ENCODE results near the genes ANAPC7 and CUX2.

DNA sequence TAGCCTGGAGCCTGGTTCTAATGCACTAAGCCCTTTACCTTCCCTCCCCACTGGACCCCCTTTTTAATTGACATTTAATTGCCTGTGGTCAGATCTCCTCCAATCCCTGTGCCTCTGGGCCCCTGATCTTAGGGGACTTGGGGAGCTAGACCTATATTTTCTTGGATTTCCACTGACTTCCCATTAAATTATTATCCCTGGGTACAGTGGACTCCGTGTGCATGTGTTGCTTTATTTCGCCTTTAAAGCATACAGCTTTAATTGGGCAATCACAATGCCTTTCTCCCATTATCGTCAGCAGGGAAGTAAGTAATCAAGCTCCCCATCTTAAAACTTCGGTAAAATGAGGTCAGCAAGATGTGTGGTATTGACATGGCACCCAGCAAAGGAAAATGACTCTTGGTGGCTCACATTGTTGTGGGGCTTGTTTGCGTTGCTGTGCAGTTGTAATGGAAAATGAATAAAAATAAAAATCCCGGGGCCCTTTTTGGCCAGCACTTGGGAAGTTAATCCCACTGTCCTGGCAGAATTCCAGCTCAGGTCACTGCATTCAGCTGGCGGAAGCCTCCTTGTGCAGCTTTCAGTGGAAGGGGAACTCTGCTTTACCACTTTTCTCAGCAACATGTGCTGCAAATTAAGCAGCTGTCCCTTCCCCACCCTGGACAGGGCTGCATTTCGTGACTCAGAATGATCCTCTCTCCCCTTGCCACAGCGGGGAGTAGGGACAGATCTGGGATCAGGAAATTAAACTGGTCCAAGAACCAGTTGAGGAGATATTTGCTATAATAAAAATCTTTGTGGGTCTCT is 14.0 kb upstream of the ATP2A2 start:
- RRBS = no CpG with 5 or more reads among the region's 9 CpGs

DNA sequence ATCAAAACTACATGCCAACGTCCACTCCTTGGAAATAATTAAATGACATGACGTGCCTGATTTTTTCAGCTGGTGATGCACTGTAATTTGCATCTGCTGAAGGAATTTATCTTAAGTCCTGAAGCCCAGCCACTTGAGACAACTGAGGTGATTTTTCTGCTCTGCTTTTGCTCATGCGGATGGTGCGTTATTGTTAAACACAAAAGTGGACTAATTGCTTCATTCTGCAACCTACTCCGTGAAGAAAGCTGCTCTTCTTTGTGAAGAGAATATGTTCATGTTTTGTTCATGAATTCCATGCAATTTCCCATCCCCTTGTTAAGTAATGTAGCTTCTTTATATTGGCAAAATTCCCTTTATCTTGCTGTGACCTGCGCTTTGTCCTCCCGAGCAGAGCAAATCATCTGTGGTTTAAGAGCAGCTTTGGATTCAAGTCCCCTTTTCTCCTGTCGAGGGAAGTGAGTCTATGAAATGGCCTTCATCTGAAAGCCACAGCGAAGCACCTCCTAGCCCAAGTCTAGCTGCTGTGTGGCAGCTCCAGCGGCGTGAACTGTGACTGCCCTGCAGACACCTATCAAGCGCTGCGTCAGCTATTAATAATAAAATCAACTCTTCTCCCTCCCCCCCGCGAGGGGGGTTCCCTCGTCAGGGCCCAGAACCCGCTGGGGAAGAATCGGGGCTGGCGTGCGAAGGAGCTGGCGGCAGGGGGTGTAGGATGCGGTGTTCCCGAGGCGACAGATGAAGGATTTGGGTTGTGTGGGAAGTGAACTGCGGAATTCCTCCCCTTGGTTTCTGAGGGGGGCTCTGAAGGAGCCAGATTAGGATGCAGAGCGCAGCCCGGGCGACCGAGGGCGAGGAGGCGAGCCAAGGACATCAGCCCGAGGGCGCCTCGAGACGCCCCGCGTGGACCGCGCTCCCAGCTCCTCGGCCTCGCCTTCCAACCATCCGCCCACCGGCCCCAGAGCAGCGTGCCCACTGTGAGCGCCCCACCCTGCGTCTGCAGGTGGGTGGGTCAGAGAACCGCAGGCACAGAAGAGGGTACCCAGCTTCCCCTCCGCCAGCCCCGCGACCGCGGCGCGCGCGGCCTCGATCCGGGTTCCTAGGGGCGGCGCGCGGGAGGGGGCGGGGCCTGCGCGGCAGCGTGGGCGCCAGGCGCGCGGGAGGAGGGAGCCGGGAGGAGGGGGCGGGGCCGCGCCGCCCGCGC is 683 bp upstream of the ATP2A2 start:
- RRBS = 2% methylated on average over 12 of the region's 77 CpGs

DNA sequence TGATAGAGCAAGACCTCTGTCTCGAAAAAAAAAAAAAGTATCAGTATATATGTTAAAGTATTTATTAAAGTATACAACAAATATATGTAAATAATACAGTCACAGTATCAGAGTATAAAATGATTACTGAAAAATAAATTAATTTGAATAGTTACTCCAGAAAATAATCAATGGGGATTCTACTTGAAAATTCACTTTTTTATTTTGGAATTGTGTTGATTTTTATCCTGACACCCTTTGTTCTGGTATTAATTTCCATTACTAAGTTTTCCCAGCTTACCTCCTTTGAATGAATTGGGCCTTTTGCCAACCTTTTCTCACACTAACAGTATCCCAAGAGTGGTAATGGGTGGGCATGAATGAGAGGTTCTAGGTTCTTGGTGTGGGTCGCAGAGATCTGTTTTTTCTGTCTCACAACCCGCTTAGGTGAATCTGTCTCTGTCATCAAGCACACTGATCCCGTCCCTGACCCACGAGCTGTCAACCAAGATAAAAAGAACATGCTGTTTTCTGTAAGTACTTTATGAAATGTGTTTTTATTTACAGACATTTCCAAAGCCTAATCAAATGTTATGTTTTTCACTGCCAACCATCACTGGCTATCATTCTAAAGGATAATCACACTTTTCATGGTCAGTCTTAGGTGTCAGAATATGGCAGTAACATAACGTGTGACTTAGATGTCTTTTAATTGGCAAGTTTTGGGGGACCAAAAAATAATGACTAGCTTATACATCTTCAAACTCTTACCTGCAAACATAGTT is 45.1 kb downstream of the ATP2A2 start:
- RRBS = no CpG with 5 or more reads among the region's 6 CpGs

DNA sequence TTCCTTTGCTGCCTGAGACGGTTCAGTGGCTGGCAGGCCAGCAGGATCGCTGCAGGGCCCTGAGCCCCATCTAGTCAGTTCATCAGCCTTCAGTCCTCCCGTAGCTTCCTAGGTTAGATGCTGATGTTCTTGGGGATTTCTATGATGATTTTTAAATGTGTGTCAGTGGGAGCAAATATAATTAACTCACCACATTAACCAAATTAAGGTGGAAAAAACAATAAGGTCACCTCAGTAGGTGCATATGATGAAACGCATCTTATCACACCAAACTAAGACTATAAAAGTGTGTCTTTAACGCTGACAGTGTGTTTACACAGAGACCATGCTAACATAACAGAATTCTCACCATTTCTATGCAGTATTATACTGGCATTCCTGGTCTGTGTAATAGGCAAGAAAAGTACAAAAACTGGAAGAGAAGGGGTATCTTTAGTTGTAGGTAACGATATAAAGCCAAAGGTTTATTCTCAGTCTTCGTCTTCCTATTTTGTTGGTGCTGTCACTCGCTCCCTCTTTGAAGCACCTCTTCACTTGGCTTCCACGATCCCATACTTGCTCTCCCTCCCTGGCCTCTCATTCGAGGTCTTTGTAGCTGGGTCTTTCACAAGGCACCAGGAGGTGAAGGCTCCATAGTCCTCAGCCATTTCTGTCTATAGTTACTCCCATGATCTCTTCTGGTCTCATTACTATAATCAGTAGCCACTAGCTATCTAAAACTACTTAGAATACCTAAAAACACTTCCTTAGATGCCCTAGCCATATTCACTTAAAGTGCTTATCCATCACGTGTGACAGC is 56.7 kb downstream of the ATP2A2 start:
- RRBS = no CpG with 5 or more reads among the region's 11 CpGs

DNA sequence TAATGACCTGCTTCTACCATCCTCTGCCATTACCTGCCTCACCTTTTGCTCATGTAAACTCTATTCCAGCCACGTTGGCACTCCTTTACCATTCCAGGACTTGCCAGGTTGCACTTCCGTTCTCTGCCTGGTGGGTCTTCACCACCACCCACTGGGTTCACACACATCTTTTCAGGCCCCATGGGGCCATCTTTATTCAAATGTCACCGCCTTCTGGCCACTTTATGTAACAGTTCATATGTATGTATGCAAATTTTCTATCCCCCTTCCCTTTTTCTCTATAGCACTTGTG is 57.7 kb downstream of the ATP2A2 start:
- RRBS = no CpG with 5 or more reads among the region's 3 CpGs

DNA sequence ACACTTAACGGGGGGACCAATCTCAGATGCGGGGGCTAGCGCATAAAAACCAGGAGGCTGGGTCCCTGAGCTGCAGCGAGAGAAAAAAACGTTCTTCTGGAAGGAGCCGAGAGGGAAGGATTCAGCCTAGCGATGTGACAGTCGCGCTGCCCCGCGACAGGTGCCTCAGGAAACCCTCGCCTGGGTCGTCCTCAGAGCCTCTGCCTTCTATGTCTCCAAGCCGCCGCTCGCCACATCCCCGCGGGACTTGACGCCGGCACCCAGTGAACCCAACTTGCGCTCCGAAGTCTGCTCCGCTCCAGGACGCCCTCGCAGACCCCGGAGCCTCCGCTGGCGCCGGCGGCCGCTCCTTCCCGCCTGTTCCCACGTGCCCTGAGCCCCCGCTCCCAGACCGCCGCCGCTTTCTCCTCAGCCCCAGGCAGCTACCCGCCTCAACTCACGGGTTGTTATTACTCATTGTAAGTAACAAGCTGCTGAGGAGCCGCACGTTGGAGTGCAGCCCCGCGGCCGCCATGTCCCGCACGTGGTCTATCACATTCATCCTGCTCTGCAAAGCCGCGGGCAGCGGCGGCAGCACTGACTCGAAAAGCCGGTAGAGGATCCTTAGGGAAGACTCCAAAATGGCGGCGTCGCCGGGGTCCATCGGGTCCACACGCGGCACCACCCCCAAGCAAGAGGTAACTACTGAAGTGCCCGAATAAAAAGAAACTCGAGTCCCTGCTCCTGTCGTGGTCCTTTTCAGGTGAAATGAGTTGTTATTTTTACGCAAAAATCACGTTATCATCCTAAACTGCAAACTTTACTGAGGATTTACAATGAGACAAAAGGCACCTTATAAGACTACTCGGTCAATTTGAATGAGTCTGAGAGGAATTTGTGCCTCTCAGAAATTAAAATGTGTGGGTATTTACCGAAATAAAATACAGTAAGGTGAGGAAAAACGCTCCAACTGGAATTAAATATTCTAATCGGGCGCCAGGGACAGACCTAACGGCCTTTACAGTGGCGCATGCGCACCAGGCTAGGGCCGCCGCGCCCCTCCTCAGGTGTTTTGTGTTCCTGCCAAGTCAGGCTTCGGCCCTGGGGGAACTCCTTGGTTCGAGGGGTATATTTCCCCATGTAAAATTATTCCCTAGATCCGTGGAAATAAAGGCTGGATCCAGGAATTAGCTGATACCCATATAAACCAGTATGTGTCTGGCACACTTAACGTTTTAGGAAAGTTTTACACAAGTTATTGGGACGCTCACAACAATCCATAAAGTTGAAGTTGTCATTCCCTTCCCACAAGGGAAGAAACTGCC is at the start of gene ANAPC7:
Gene ANAPC7, minus strand, starts transcription at position 622 of the 1,304 bp plus-strand sequence.
- RRBS = 2% methylated on average over 7 of the region's 80 CpGs

GRCh38 chr12:110498635-110499724 is 2.9 kb downstream of the VPS29 start:
- RRBS = no CpG with 5 or more reads among the region's 4 CpGs

- RRBS = no CpG with 5 or more reads among the region's 6 CpGs
Observed at GRCh38 chr12:110535795-110536527, 33.8 kb downstream of the RAD9B start.

GRCh38 chr12:110545651-110546358 is 37.3 kb downstream of the PPTC7 start:
- RRBS = no CpG with 5 or more reads among the region's 12 CpGs

GRCh38 chr12:110577725-110578917 is 5.0 kb downstream of the PPTC7 start:
- RRBS = no CpG with 5 or more reads among the region's 10 CpGs

DNA sequence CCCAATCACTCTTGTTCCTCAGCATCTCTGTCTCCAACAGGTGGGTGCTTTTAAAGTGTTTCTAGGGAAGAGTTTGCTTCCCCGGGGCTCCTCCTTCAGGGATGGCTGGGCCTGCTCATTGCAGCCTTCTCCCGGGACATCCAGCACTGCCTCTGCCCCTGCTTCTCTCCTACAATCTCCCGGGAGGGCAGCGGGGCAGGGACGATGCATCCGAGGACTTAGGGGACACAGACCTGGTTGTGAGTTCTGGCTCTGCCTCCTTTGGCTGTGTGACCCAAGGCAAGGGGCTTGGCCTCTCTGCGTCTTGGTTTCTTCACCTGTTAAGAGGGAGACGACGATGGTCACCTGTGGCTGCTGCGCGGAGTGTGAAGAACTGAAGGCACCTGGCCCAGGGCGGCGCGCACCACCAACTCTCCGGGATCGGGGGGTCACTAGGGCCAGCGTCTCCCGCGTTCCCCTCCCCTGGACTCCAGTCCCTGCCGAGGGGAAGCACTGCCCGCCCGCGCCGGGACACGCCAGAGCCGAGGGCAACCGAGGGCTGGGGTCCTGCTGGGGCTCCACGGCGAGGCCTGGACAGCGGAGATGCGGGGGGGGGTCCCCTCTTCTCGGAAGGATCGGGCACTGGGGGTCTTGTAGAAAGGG is 402 bp downstream of the HVCN1 start:
- RRBS = 3% methylated on average over 12 of the region's 33 CpGs

GRCh38 chr12:110894297-110894814 is 26.0 kb downstream of the MYL2 start:
- RRBS = no CpG with 5 or more reads among the region's 13 CpGs

GRCh38 chr12:110957617-110958086 is 37.3 kb upstream of the MYL2 start:
- RRBS = no CpG with 5 or more reads among the region's 9 CpGs

DNA sequence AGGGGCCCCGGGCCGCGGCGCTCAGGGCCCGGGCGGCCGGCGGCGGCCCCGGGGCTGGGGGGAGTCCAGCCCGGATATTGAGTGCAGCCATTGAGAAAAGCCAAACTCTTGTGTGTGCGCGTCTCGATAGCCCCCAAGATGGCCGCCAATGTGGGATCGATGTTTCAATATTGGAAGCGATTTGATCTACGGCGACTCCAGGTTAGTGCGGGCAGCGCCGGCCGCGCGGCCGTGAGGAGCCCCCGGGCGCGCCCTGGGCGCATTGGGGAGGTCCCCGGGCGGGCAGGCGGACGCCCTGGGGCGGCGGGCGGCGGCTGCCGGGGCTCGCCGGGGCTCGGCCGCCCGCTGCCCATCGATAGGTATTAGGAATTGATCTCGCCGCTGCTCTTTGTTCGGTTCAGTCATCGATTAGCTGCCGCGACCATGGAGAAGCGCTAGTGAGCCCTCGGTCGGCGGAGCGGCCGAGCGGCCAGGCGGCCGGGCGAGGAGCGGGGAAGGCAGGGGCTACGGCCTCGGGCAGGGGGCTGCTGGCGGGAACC is at the start of gene CUX2:
Gene CUX2, plus strand, starts transcription at position 126 of the 539 bp plus-strand sequence.
- RRBS = 2% methylated on average over 15 of the region's 65 CpGs

DNA sequence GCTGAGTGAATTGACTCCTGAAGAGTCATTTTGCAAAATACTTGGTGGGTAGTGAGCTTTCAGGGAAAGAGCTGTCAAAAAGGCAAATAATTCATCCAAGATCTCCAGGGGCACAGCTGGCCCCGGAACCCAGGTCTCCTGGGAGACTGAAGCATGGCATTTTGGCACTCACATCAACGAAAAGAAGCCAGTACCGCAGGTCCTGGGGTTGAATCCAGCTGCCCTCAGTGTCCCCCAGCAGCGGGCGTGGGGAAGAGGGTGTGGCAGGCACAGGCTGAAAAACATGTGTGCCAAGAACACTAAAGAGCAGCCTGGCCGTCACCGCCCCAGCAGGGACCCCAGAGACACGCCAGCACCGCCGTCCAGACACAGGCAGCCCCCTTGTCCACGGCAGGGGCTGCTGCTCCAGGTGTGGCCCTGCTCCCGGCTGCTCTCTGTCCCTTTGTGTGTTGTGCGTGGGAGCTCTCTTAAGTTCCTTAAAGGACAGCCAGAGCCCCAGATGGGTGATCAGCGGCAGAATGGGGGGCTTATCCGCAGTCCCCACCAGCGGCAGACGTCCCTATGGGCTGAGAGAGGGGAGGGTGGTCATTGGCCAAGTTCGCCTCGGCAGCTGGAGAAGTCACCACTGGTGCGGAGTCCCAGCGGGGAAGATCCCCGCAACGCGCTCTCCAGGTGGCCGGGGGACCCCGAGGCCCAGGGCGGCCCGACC is 584 bp downstream of the PHETA1 start:
- RRBS = no CpG with 5 or more reads among the region's 28 CpGs

- RRBS = no CpG with 5 or more reads among the region's 3 CpGs
Observed at GRCh38 chr12:111399319-111399640, 6.4 kb upstream of the SH2B3 start.

- RRBS = 4% methylated on average over 4 of the region's 24 CpGs
Observed at GRCh38 chr12:111428483-111429258, 22.9 kb downstream of the SH2B3 start.

- RRBS = no CpG with 5 or more reads among the region's 17 CpGs
Observed at GRCh38 chr12:111430101-111430735, 24.5 kb downstream of the SH2B3 start.

DNA sequence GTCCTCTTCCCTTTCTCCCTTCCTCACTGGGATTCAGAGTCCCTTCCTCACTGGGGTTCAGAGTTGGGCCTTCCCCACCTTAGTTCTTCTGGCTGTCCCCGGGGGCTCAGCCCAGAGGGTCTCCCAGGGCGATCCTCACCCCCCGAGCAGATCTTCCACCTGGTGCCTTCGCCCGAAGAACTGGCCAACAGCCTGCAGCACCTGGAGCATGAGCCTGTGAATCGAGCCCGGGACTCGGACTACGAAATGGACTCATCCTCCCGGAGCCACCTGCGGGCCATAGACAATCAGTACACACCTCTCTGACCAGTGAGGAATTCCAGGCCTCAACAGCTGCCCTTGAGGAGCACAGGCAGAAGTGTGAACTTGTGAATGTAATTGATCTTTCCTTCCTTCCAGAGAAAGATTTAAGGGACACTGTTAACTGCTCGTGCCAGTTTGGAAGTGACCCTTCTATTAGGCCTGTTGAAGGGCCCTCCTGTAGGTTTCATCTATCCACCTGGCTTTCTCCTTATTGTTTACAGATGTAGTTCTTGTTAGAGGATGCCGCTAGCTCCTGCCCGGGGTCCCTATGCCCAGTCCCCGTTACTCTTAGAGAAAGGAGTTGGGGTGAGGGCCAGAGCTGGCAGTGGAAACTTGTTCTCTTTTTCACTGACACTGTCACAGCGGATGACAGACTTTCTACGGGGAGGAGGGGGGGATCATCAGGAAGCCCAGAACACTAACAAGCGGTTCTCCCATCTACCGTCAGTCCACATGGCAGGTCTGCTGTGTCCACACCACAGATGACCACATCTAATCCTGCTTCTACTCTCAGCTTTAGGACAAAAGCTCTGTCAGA is 42.5 kb downstream of the SH2B3 start:
- RRBS = no CpG with 5 or more reads among the region's 19 CpGs

DNA sequence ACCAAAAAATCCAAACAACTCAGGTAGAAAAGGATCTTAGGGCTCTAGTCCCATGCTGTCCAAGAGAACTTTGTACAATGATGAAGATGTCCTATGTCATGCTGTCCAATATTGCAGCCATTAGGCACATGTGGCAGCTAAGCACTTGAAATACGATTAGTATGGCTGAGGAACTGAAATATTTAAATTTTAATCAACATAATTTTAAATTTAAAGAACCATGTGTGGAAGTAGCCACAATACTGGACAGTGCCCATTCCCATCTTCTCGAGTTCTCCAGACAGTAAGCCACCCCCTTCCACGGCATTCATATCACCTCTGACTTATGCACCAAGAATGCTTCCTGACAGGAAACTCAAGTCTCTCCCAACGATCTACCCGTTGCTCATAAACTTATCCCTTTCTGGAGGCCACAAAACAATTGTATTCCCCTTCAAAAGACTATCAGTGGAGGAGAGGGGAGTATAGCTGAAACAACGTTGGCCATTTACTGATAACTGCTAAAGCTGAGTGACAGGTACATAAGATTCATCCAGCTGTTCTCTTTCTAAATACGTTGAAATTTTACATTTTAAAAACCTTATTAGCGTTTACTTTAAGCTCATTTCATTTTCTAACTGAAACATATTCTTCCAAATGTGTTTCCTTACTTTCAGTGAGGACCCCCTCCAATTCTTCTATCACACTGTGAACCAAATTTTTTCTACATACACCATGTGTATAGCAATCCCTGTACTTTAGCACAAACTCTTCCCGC is 29.1 kb downstream of the ATXN2 start:
- RRBS = no CpG with 5 or more reads among the region's 9 CpGs

Measured in GM19239 (cell line).